Right common carotid artery plus branches (tissue), 1 donor: ENCODE measurements around a stretch of chr3.

GRCh38 chr3:191366751-191367191 is 36.4 kb upstream of the UTS2B start:
- PRO-cap: no peak

GRCh38 chr3:191369643-191370261 is 39.4 kb upstream of the UTS2B start:
- PRO-cap: no peak

GRCh38 chr3:192867631-192868433 is 49.8 kb downstream of the MB21D2 start:
- PRO-cap: no peak

GRCh38 chr3:192869360-192869824 is 48.3 kb downstream of the MB21D2 start:
- PRO-cap: no peak

DNA sequence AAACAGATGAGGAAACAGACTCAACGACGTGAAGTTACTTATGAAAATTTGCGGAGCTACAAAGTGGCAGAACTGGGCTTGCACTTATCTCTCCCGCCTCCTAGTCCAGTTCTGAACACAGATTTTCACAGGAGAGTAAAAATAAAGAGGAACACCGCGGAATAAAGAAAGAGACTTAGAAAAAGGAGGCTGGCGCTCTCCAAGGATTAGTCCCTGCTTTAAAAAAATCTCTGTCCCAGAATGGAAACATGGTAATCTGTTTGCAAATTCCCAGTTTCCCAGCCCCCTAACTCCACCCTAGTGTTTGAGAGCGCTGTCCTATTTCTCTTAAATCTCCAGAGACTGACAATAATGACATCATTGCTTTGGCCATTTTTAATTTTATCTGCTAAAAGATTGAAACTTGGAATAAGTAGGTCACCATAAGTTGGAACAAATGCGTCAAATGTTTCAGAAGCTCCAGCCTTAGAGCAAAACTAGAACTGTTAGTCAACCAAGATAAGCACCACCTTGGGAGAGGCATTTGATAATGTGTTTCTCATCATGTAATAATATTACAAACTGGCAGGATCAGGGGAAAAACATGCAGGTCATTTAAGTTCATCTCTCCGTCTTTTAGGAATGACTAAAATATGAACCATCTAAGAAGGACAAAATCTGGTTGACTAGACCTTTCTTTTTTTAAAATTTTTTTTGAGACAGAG is 25.7 kb upstream of the MB21D2 start:
- PRO-cap: no peak

DNA sequence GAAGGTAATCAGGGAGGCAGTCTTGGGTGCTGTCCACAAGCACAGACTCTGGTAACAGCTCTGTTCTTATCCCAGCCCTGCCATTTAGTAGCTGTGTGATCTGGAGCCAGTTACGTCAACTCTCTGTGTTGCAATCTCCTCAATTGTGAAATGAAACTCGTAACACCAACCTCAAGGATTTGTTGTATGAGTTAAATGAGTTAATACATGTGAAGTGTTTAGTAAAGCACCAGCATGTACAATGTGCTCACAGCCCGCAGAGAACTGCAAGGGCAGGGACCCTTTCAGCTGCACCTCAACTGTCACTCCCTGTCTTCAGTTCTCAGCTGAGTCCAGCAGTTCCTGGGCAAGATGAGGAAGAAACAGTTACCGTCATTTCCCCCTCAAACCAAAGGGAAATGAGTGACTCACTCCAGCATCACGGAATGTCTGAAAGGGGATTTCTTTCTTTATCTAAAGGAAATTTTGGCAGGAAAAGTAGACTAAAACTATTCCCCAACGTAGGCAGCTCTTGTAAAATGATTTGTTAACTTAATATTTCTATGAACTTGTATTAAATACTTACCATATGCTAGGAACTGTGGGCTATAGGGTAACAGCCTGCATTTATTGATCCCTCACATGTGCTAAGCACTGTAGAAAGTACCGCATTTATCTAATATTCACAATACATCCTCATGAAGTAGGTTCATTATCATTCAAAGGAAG is 40.0 kb upstream of the MB21D2 start:
- PRO-cap: no peak

DNA sequence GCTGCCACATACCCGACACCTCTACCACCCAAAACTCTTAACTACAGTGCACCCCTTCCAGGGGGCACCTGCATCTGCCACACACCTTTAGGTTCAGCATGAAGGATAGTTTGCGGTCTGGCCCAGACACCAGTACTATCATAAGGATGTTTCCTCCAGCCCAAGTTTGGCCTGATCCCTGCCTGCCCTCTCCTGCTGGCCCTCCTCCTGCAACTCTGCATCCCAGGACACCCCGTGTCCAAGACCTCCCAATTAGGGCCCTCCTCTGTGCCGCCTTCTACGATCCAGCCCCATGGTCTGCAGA is 240.8 kb upstream of the HES1 start:
- PRO-cap: bidirectional peak, plus-strand start outside the sequence, minus-strand start at position 217 of the sequence

DNA sequence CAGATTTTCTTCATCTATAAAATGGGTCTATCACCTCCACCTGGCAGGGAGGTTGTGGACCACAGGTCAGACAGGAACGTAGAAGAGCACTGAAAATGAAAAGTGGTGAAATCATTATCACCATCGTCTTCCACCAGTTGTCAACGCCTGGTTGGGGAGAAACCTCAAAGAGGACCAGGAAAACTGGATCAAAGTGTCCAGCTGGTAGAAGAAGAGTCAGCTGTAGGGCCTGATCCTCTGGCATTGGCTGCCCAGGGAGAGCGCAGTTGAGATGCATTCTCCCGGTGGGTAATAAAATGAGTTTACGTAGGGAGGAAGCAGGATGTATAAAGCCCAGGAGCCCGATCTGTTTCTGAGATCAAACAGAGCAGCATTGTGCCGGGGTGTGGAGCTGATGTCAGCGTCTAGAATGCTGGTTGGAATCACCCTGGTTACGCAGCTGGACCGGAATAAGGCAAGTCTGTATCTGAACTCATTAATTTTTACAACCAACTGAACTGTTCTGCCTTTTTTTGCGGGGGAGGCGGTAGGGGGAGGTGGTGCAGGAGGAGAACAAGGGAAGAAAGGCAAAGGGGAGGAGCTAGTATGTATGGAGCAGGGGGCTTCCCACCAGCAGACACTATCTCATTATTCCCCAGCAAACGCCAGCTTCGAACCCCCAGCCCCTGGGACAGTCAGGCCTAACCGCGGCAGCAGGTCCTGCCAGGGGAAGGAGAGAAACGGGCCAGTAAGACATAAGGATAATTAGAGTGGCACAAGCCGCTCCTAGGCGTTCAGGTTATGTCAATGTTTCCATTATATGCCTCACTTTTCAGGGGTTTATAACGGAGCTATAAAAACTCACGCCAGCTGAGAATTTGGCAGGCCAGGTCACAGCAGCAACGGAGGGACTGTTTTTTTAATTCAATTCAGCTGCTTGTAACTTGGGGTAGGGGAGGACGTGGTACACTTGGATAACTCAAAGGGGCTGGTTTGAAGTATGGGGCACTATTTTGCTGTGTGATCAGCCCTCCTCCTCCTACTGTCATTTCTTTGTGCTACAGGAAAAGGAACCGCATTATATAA is 175.4 kb upstream of the HES1 start:
- PRO-cap: no peak

- PRO-cap: no peak
These were observed 164.6 kb upstream of the HES1 start for GRCh38 chr3:193971227-193971861.

GRCh38 chr3:194031292-194031799 is 104.6 kb upstream of the HES1 start:
- PRO-cap: no peak

DNA sequence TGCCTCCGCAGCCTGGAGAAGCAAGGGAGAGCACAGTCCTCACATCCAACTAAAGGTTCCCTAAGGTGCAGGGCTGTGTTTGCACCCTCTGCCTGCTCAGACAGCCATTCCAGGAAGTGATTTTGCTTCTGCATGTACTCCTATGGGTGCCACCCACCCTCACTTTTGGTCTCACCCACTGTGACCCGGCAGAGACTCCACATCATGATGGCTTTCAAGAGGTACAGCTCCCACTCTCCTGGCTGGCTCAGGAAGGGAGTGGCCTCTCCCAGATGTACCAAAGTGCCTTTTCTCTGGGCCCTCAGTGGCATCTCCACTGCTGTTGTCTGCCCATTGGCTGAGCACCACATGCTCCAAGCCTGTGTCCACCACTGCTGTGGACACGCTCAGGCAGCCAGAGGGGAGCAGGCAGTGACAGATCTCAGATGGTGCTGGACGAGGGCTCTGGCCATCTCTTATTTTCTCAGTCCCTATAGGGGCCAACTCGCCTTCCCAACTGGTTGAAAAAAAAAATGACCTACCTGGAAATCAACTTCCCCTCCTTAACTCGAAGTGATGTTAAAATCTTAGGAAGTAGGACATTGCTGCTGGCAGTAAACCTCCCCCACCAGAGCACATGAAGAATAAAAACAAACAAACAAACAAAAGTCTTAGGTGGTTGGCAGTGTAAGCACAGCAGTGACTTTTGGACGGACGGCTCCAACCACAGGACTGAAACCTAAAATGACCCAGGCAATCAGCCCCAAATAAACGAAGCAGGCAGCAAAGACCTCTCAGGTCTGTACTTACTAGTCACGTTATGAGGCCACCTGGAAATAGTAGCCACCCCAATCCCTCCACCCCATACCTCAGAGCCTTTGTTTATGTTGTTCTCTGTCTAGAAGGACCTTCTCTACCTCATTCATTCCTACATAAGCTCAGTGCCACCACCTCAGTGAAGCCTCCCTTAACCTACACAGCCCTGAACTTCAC is 33.8 kb upstream of the HES1 start:
- PRO-cap: no peak

DNA sequence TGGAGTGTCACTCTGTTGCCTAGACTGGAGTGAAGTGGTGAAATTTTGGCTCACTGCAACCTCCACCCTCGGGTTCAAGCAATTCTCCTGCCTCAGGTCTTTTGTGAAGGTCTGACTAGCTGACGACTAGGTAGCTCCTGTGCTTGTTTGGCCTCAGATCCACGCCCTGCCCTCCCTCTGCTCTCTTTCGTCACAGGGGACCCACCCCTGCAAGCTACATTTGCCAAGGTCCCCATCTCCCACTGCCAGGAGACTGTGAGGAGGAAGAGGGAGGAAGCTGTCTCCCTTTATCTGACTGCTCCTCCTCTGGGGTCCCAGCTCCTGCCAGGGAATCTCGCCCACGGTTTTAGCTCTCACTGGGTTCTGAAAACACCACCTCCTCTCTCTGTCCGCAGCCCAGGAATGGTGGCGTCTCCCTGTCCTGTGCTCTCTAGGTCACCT is 83.8 kb downstream of the CPN2 start:
- PRO-cap: unidirectional peak, plus-strand start at position 248 of the sequence

GRCh38 chr3:194276863-194278255 is 73.8 kb downstream of the CPN2 start:
- PRO-cap: bidirectional peak, plus-strand start at chr3:194278059, minus-strand start at chr3:194277876

DNA sequence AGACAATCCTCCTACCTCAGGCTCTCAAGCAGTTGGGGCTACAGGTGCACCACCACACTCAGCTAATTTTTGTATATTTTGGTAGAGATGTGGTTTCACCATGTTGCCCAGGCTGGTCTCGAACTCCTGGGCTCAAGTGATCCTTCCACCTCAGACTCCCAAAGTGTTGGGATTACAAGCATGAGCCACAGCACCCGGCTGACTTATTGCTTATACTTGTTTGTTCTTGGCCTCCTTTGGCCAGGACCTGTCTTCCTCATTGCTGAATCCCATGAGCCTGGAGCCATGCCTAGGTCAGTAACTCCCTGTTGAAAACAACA is 39.0 kb downstream of the CPN2 start:
- PRO-cap: no peak

- PRO-cap: no peak
These were observed 30.4 kb downstream of the CPN2 start for GRCh38 chr3:194320611-194321307.

DNA sequence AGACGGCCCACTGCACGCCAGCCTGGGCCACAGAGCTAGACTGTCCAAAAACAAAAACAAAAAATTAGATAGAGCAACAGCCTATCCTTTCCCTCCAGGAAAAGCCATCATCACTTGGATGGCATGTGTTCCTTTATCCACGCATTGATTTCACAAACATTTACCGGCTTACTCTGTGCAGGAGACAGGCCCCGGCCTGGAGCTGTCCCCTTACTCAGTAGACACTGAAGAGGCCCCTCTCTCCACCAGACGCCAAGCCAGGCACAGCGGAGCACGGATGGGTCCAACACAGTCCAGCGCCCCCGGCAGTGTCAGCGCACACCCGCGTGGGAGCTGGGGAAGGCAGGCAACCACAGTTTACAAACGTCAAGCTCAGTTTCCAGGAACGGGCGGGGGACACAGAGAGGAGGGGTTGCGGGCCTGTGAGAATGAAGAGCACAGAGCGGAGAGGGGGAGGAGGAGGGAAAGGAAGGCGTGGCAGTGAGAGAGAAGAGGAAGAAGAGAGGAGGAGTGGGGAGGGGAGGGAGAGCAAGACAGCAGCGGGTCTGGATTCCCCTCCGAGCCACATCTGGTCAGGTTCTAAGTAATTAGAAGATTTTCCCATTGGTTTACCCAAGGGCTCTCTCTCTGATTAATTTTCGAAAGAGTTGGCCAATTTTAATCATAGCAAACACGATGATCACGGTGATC is 2.9 kb downstream of the GP5 start:
- PRO-cap: bidirectional peak, plus-strand start at position 509 of the sequence, minus-strand start at position 344 of the sequence

- PRO-cap: no peak
These were observed 10.8 kb downstream of the ATP13A3 start for GRCh38 chr3:194476005-194476486.

- PRO-cap: no peak
These were observed 26.0 kb upstream of the ATP13A3 start for GRCh38 chr3:194512712-194513305.

- PRO-cap: no peak
These were observed 55.2 kb downstream of the TMEM44 start for GRCh38 chr3:194577867-194578495.

- PRO-cap: no peak
These were observed 10.6 kb downstream of the TMEM44 start for GRCh38 chr3:194622567-194623025.